ENCODE data around the genes PDYN, TGM6, GNRH2 and MRPS26.

DNA sequence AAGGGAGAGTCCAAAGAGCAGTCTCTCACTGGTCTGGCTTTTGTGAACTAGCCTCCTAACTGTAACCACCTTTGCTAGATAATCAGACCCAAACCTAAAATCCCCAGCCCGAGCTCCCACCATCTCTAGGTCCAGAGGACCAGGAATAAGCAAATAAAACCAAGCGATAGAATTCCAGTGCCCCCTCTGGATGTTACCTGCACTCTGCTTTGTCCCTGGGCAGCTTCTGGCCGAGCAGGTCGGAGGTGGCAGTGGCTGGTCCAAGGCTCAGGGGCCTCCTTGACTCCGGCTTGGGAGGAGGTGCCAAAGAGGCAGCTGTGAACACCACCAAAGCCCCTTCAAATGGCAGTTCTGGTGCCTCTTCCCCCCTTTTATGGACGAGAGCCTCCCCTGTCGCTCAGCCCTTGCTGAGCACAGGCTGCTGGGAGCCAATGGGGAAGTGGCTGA is at the start of gene PDYN:
TSS of gene PDYN (minus strand) at position 345 of the 447 bp plus-strand sequence.
- PRO-cap, result no peak
- RAMPAGE, long total RNA, 4 experiments, result no peak in any of the 4 experiments

- PRO-cap, result unidirectional peak, minus-strand start at chr20:2211236
- RAMPAGE, long total RNA, 4 experiments, result no peak in any of the 4 experiments
These were observed 84.8 kb upstream of the TGM3 start for GRCh38 chr20:2210823-2211678.

DNA sequence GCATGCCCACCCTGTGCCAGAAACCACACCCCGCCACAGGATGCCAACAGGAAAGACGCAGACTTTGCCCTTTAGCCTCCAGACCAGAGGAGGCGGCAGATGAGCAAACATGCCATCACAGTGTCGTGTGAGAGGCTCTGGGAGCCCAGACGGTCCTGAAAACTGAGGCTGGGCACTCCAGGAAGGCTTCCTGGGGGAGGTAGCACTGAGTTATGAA is 34.7 kb upstream of the TGM3 start:
- PRO-cap, result no peak
- RAMPAGE, long total RNA, 4 experiments, result no peak in any of the 4 experiments

DNA sequence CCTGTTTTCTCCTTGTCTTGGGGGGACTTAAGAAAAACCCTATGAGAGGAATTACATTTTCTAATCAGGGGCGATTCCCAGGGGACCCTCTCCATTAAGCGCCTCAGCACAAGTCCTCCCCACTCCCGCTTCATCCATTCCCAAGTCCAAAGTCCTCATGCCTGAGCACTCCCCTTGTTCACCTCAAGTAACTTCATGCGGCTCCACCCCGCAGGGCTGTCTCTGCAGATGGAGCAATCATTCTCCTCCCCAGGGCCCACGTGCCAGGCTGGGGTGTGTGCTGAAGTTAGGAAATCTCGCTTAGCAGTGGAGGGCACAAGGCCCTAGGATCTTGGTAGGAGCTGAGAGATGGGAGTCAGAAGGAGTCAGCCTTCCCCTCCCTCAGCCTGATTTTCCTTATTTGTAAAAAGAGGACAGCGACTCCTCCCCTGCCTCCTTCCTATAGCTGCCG is 3.5 kb downstream of the TGM3 start:
- PRO-cap, result no peak
- RAMPAGE, long total RNA, 4 experiments, result no peak in any of the 4 experiments

- PRO-cap, result no peak
- RAMPAGE, long total RNA, 4 experiments, result no peak in any of the 4 experiments
These were observed at the start of gene TGM6 for GRCh38 chr20:2380530-2381118. Gene TGM6 (plus strand): TSS chr20:2380901.

GRCh38 chr20:2459642-2460750 is 10.6 kb downstream of the SNRPB start:
- PRO-cap, result no peak
- RAMPAGE, long total RNA, 4 experiments, result no peak in any of the 4 experiments

DNA sequence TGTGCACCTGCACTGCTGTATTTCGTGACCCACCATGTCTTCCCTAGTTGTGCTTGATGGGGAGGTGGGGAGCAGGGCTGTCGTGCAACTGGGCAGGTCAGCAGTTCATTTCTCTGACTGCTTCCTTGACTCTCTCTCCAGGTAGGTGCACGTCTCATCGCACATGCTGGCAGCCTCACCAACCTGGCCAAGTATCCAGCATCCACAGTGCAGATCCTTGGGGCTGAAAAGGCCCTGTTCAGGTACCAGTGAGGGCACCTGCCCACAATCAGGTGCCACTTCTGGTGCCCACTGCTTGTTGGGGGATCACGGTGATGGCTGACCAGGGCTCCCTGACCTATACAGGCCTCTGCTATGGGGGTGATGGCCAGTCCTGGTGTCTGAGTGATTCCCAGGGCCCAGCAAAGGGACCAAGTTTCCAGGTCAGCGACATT is 3.4 kb downstream of the NOP56 start:
- PRO-cap, result no peak
- RAMPAGE, long total RNA, 4 experiments, result no peak in any of the 4 experiments

GRCh38 chr20:2658213-2658995 is 5.6 kb downstream of the IDH3B start:
- PRO-cap, result no peak
- RAMPAGE, long total RNA, 4 experiments, result no peak in any of the 4 experiments

DNA sequence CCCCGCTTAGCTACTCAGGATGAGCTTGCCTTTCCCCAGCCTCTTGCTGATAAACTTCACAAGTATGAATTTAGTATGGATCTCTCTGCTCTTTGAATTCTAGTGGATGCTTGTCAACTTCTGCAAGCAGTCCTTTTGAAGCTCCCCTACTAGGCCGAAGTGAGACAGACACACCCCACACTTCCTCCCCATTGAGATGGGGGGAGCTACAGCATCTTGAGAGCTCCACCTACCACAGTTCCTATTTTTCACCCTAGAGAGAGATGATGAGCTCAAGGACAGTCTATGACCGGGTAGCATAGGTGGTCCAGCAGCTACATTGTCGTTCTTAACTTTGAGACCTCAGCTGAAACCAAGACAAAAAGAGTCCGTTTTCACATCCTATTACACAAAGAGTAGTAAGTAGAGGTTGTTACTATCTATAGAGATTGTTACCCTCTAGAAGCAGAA is 36.8 kb downstream of the EBF4 start:
- PRO-cap, result no peak
- RAMPAGE, long total RNA, 4 experiments, result no peak in any of the 4 experiments

- PRO-cap, result no peak
- RAMPAGE, long total RNA, 4 experiments, result no peak in any of the 4 experiments
These were observed 28.7 kb downstream of the CPXM1 start for GRCh38 chr20:2771716-2772048.

DNA sequence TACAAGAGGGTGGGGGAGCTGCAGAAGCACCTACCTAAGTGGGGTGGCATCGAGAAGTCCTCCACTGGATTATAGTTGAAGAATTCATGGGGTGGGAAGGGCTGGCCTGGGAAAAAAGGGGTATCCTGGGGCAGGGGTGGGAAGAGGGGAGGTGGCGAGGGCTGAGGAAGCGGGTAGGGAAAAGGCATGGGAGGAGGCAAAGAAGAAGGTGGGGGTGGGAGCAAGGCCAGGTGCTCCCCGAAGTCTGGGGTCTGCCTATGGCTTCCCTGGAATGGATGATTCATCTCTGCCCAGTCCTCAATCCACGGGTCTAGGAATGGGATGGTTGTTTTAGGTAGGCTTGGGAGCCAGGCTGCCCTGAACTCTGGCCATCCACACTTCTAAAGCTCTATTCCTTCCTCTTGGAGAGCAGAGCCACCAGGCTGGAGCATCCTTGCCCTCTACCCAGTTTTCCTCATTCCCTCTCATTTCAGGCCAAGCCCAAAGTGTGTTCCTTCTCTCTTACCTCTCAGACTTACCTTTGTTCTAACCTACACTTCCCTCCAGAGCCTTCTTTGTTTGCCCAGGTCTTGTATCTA is 4.4 kb downstream of the PCED1A start:
- PRO-cap, result no peak
- RAMPAGE, long total RNA, 4 experiments, result no peak in any of the 4 experiments

DNA sequence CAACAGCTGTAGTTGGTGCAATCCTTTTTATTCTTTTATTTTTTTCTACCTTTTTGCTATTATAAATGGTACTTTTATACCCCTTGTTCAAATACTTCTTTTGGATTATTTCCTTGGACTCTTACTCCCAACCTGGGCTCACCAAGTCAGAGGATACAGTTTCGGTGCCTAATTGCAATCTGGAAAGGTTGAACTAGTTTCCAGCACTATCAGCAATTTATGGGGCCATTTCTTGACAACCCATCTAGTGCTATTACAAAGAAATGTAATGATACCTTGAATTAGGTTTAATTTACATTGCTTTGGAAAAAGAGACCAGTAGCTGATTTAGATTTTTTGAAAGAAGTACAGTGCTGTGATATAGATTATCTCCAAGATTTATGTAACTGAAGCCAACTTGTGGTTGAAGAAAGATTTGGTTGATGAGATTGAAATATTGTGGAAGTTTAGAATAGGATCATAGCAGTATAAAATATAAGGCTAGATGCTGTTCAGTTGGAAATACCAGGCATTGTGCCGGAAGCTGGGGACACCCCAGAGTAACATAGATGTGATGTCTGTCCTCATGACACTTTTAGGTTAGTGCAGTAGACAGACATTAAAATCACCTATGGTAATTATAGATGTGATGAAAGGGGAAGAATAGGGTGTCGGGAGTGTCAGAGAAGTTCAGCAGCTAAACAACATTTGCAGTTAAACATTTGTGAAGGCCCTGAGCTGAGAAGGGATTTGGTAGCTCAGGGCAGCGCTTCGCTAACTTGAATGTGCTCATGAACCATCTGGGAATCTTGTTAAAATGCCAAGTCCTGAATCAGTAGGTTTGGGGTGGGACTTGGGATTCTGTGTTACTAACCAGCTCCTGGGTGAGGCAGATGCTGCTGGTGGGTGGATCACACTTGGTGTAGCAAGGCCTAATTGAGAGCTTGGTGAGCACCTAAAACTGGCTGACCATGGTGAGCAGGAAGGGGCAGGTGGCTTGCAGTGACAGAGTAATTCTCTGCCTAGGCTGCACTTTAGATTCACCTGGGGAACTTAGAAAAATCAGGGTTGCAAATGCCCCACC is 5.6 kb downstream of the PTPRA start:
- PRO-cap, result no peak
- RAMPAGE, long total RNA, 4 experiments, result no peak in any of the 4 experiments

- PRO-cap, result no peak
- RAMPAGE, long total RNA, 4 experiments, result no peak in any of the 4 experiments
These were observed 73.5 kb downstream of the PTPRA start for GRCh38 chr20:2946814-2947157.

- PRO-cap, result no peak
- RAMPAGE, long total RNA, 4 experiments, result no peak in any of the 4 experiments
These were observed 68.0 kb upstream of the GNRH2 start for GRCh38 chr20:2975233-2975994.

DNA sequence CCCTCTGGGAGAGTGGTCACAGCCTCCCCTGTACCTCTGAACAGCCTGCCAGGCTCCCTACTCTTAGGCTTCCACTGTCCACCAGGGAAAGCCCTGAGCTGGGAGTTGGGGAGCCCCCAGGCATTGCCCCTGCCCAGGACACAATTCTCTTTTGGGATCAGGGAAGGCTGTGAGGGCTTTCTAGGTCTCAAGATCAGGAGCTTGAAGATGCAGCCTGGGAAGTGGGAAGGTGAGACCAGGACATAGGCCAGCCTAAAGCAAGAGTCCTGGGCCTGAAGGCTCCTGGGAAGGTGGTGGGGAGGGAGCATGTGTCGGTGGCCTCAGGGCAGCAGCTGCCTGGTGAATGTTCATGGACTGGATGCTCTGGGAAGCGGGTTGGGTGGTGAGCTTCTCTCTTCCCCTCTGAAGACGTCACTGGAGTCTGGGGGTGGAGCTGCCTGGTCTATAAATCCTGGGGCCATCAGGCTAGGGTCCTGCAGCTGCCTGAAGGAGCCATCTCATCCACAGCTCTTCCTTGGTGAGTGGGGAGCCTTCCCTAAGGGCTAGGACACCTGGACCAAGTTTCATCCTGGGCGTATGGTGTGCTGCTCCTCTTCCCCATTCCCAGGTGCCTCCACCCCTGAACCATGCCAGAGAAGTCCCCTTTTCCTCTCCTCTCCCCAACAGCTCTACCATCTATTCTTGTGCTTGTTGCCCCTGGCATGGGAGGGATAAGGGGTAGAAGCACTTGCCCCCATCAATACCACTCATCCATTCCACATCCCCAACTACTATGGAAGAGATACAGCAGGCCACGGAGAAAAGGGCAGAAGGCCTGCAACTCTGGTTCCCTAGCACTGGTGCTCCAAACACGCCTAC is at the start of gene GNRH2:
TSS of gene GNRH2 (plus strand) at position 474 of the 858 bp plus-strand sequence.
- PRO-cap, result no peak
- RAMPAGE, long total RNA, 4 experiments, result no peak in any of the 4 experiments

DNA sequence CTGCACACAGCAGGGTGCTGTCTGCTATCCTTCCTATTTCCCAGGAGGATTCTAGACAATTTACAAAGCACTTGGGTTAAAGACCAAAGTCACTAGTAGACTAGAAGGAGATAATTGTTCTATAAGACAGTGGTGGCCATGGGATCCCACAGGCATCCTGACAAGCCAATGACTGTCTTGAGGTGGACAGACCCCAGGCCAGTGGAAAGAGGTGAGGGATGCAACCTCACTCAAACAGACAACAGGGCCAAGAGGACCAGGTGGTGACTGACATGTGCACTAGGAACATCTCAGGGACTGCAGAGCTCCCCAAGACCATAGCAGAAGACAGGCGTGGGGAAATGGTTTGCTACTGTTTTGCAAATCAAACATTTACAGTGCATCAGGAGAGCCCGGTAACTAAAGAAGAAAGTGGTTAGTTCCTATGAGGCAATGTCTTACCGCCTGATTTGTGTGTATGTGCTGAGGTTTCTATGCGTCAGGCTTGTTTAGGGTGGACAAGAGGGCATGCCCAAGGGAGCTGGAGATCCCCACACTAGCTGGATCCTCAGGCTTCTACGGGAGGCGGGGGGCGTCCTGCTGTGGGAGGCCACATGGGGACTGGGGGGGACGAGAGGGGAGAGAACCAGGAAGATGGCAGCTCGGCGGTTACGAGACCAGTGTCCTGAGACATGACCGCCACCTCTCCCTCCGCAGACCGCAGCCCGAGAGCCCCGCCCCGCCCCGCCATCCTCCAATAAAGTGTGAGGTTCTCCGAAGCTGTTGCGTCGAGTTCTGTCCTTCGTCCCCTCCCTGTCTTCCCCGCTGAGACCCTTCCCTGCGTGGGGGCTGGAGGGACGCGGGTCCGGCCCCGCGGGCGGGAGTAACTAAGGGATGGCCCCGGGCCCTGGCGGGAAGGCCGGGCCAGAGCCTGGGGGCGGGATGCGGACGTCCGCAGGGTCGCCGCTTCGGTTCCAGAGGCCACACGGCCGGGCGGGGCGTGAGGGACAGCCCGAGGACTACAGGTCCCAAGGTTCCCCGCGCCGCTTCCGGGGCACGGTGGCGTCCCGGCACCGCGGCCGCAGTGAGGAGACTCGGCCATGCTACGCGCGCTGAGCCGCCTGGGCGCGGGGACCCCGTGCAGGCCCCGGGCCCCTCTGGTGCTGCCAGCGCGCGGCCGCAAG is at the start of gene MRPS26:
TSS of gene MRPS26 (plus strand) at position 1,063 of the 1,163 bp plus-strand sequence.
- PRO-cap, result bidirectional peak, plus-strand start at position 1,063 of the sequence, minus-strand start at position 666 of the sequence
- RAMPAGE, long total RNA, 4 experiments, result start-site peak on the plus strand in 3 of 4 experiments, centred at positions 1,065 to 1,084 of the sequence, 83 to 119 reads per replicate

DNA sequence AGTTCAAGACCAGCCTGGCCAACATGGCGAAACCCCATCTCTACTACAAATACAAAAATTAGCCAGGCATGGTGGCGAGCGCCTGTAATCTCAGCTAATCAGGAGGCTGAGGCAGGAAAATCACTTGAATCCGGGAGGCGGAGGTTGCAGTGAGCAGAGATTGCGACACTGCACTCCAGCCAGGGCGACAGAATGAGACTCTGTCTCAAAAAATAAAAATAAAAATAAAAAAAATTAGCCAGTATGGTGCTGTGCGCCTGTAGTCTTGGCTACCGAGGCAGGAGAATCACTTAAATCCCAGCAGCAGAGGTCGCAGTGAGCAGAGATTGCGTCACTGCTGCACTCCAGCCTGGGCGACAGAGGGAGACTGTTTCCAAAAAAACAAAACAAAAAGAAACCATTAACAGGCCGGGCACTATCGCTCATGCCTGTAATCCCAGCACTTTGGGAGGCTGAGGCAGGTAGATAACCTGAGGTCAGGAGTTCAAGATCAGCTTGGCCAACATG is 33.3 kb upstream of the AVP start:
- PRO-cap, result no peak
- RAMPAGE, long total RNA, 4 experiments, result no peak in any of the 4 experiments

- PRO-cap, result no peak
- RAMPAGE, long total RNA, 4 experiments, result no peak in any of the 4 experiments
These were observed 396 bp downstream of the LZTS3 start for GRCh38 chr20:3172988-3173317.

- PRO-cap, result bidirectional peak, plus-strand start at chr20:3222092, minus-strand start at chr20:3221997
- RAMPAGE, long total RNA, 4 experiments, result no peak in any of the 4 experiments
These were observed 12.4 kb downstream of the ITPA start for GRCh38 chr20:3221701-3222182.

- PRO-cap, result no peak
- RAMPAGE, long total RNA, 4 experiments, result no peak in any of the 4 experiments
These were observed 52.6 kb downstream of the DNAAF9 start for GRCh38 chr20:3354702-3355398.